ENCODE measurements around the gene PF4V1.

DNA sequence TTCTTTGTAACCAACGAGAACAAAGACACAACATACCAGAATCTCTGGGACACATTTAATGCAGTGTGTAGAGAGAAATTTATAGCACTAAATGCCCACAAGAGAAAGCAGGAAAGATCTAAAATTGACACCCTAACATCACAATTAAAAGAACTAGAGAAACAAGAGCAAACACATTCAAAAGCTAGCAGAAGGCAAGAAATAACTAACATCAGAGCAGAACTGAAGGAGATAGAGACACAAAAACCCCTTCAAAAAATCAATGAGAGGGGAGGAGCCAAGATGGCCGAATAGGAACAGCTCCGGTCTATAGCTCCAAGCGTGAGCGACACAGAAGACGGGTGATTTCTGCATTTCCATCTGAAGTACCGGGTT, 10.7 kb upstream of the UGT2A1 start:
- PRO-cap: no peak

DNA sequence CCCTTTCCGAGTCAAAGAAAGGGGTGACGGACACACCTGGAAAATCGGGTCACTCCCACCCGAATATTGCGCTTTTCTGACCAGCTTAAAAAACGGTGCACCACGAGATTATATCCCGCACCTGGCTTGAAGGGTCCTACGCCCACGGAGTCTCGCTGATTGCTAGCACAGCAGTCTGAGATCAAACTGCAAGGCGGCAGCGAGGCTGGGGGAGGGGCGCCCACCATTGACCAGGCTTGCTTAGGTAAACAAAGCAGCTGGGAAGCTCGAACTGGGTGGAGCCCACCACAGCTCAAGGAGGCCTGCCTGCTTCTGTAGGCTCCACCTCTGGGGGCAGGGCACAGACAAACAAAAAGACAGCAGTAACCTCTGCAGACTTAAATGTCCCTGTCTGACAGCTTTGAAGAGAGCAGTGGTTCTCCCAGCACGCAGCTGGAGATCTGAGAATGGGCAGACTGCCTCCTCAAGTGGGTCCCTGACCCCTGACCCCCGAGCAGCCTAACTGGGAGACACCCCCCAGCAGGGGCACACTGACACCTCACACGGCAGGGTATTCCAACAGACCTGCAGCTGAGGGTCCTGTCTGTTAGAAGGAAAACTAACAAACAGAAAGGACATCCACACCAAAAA, 11.3 kb upstream of the UGT2A1 start:
- PRO-cap: no peak

GRCh38 chr4:69759001-69759911, 1.2 kb downstream of the SULT1B1 start:
- PRO-cap: no peak

DNA sequence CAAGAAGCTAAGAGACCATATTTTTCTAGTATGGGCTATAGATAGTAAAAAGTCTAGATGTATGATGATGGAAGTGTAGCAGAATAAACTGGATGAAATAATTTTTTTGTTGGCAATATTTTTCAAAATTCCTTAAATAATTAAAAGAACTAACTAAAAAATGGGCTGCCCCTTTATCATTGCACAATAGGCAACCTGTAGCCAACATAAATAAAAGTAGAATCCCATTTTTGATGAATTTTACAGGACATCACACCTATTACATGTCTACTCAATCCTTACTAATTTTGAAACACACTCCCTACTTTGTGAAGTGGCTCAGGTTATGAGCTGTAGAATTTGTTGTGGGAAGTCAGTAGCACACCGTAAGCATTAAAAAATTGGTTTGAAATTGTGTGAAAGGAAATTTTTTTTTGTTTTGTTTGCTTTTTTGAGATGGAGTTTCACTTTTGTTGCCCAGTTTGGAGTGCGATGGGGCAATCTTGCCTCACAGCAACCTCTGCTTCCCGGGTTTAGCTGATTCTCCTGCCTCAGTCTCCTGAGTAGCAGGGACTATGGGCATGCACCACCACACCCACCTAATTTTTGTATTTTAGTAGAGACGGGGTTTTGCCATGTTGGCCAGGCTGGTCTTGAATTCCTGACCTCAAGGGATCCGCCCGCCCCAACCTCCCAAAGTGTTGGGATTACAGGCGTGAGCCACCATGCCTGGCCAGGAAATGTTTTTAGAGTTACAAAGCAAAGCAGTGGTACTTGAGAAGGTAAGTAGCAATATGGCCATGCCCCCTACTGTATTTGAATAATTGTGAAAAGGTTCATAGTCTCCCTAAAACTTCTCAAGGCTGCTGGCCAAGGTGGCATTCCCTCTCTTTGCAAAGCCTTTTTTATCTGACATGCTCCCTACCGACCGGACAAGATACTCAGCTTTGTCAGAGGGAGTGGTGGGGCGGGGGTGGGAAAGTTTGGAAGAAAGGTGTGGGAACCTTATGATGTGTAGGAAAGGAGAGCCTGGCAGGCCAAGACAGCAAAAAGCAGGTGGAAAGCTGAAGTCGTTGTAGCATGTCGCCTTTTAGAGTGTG, 8.8 kb upstream of the RUFY3 start:
- PRO-cap: no peak

DNA sequence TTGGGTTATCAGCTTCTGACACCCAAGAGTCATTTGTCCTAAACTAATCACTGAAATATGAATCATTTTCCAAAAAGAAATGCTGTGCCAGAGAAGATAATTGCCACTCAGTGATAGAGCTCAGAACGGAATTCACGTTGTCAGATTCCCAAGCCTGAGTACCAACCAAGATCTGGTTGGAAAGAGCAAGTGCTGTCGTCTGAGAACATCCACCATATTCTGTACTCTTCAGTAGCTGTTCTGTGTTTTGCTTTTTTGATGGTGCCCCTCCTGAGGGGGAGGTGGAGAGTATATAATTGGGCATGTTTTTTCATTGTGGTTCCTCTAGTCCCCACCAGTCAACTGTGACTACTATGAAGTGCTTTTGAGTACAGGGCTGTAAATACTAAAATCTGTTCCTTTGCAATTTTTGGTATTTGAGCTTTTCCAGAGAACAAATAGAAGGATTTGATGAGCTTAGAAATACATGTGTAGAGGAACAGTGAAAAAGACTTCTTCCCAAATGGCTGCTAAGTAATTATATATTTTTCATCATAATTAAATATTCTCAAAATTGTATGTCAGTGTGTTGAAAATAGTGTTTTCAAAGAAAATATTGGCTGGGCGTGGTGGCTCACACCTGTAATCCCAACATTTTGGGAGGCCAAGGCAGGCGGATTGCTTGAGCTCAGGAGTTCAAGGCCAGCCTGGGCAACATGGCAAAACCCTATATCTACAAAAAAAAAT, 13.4 kb downstream of the RUFY3 start:
- PRO-cap: no peak

GRCh38 chr4:70902993-70903213, 734 bp downstream of the MOB1B start:
- PRO-cap: no peak

DNA sequence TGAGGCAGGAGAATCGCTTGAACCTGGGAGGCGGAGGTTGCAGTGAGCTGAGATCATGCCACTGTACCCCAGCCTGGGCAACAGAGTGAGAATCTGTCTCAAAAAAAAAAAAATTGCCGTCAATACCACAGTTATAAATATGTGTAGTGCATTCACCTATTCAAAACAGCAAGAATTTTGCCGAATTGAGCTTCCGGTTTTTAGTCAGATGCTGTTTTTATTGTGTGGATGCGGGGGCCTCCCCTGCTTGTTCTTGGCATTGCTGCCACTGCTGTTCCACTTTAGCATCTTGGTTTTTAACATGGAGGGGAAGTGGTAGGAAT, 25.2 kb downstream of the MOB1B start:
- PRO-cap: no peak

DNA sequence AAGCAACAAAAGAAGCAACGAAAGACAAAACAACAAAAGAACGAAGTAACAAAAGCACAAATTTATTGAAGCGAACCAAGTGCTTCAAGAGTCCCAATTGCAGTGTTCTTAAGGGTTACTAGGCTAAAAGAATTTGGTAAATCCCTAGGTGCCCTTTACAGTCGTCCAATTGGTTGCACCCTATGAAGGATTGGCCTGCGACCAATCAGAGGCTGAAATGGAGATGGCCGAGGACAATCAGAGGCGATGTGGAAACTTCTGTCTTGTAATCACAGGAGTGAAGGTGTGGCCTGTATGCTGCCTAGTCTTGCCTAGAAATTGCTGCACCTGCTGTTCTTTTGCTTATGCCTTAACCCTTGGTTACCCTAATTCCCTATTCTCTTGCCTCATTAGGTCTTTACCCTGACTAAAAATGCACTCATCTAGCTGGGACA, 1.1 kb upstream of the DCK start:
- PRO-cap: no peak

GRCh38 chr4:71059688-71060103, 66.2 kb downstream of the DCK start:
- PRO-cap: no peak

DNA sequence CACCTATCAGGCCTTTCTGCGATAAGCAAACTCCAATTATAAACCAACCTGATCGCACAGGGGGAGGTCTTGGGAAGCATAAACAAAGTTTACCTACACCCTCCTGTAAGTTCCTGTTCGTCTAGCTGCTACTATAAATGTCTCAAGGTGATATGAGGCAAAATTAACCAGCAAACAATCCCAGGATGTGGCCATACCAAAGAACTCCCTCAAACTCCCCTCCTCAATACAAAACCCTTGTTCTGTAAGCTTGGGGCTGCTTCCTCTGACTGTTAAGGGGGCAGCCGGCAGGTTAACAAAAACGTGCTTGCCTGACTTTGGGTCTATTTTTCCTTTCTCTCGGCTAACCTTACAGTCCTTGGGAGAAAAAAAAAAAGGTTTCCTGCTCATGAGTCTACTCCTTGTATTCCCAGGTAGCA, 74.1 kb upstream of the GC start:
- PRO-cap: no peak

GRCh38 chr4:73091033-73092369, 22.0 kb upstream of the COX18 start:
- PRO-cap: no peak

- PRO-cap: no peak
Observed at GRCh38 chr4:73176971-73178234, 81.2 kb downstream of the ANKRD17 start.

DNA sequence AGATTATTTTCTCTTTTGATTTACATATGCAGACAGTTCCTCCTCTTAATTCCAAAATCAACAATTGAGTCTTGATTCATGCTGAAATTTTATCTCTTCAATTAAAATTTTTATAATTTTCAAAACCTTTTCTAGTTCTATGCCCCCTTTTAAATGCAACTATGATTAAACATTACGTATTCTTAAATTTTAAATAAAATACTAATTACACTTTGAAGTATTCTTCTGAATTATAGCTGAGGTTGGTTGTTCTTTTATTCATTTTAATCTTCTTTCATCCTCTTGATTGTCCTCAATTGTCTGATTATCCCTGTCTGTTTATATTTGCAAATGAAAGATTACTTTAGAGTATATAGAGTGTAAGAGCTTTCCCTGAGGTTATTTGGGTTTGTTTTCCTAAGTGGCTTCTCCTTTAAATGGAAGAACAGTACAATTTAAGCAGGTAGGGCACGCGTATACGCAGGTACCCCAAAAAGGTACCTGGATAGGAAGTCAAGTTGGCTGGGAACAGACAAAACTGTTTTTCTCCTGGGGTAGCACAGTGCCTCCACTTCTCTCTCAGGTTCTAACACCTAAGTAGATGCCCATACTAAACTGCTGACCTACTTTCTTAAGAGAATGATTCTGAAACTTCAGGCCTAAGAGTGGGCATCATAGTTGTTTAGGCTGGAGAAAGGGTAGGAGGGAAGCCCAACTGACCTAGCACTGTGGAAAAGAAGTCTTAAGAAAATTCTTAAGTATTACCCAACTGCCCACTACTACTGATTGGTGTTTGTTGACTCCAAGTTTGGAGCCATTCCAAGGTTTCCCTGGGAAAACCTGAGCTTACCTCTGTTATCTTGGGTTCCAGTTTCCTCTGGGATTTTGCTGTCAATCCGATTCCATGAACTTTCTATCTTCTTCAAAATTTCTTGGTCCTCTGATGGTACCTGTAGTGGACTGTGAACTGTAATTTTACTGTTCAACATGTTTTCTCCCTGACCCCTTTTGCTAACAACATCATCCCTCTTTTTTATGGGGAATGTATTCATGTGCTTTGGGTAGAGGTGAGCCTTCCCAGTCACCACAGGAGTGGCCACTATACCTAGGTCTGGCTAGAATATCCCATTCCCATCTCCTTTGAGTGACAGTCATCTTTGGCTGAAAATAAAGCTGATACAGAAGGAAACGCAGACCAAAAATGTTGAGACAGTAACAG, 24.0 kb downstream of the ANKRD17 start:
- PRO-cap: no peak

GRCh38 chr4:73450141-73450919, 14.3 kb downstream of the AFP start:
- PRO-cap: no peak

DNA sequence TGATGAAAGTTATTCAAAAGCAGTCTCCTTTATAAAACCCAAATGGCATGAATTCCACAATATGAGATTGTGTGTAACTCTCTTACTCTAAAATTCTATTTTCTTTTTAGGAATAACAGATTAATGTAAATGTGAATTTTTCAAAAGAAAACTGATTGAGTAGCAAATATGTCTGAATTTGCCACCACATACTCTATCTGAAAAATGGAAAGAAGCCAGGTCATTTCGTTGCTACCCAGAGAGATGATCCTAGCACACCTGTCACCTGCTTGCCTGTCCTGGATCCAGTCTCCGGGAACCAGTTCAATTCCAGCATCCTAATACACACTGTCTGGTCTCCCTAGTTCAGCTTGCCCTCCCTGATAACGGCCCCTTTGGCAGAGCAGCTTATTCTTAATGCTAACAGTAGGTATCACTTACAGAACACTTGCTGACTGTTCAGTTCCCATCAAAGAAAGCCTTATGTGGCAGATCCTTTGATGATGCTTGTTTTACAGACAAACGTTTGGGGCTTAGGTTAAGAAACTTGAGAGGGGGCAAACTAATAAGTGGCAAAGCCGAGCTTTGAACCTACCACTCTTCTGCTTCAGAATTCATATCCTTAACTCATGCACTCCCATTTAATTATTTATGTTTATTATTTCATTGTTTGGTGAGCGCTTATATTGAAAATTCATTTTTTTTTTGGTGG, 976 bp downstream of the RASSF6 start:
- PRO-cap: no peak

DNA sequence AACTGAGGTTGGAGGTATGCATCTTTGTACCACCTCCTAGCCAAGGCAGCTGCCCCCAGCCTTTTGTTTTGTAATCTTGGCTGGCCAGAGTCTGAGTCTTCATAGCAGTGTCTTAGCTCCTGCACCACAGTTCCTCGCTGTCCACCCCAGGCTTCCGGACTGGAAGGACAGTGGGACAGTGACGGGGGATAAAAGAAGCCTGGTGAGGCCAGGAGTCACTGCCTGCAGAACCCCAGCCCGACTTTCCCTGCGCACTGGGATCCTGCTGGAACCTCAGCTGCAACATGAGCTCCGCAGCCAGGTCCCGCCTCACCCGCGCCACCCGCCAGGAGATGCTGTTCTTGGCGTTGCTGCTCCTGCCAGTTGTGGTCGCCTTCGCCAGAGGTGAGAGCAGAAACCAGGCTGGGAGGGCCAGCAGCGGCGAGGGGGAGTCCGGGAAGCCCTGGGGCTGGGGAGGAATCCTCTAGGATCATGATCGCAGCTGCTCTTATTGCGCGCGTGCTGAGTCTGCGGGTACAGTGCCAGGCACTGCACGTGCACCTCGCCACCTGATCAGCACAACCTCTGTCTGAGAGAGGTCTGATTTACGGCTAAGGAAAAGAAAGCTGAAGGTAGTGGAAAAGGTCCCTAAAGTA, at the start of gene PF4V1:
Gene PF4V1 (plus strand): TSS at position 218 of the 635 bp plus-strand sequence.
- PRO-cap: no peak

- PRO-cap: no peak
Observed at GRCh38 chr4:74100703-74101120, 1.7 kb upstream of the CXCL2 start.

GRCh38 chr4:74104345-74104538, 5.2 kb upstream of the CXCL2 start:
- PRO-cap: no peak

DNA sequence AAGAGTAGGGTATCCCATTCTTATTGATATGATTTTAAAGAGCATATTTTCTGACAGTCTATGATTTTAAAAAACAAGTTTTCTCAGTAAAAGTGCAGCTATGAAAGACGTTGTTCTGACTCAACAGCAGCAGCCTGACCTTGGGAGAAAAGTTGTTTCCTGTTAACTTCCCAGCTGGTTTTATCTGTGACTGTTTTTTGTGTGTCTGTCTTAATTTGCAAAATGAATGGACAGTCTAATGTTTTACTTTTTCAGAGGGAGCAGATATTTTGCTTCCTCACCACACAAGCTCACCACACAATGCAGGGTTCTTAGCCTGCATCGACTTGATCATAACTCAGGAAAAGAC, 764 bp upstream of the MTHFD2L start:
- PRO-cap: no peak

- PRO-cap: no peak
Observed at GRCh38 chr4:74166444-74167590, 8.9 kb downstream of the MTHFD2L start.